Subcutaneous preadipocyte (primary cell): ENCODE measurements around a stretch of chr16.

- CAGE, long polyA plus RNA: no peak
These were observed 122.9 kb upstream of the FOXF1 start for GRCh38 chr16:86387471-86387864.

DNA sequence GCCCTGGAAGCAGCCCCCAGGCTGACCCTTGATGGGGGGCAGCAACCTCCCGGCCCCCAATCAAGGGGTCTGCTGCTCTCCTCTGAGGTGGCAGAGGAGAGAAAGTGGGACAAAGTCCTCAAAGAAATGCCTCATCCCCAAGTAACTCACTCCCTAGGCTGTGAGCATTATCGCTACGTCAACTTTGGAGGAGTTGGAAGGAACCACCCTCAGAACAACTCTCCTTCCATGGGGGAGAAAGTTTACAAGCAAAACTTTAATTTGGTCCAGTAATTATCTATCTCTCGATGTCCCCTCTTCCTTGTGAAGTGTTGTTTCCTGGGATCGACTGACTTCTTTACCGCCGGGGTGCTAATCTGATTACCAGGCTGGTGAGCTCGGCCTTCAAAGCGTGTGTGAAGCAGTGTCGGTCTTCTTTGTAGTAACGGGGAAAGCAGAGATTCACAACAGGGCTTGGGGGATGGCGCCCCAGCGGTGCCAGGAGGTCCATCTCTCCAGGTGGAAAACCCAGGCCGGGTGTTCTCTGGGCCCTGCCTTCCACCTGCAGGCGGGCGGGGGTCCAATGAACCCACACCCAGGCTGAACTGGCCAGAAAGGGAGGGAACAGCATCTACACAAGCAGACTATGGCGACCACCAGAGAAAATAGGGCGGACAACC, 14.6 kb upstream of the FOXF1 start:
- CAGE, long polyA plus RNA: no peak

- CAGE, long polyA plus RNA: no peak
These were observed 408 bp upstream of the MTHFSD start for GRCh38 chr16:86555399-86555886.

- CAGE, long polyA plus RNA: no peak
These were observed 2.6 kb upstream of the FOXL1 start for GRCh38 chr16:86575395-86576430.

DNA sequence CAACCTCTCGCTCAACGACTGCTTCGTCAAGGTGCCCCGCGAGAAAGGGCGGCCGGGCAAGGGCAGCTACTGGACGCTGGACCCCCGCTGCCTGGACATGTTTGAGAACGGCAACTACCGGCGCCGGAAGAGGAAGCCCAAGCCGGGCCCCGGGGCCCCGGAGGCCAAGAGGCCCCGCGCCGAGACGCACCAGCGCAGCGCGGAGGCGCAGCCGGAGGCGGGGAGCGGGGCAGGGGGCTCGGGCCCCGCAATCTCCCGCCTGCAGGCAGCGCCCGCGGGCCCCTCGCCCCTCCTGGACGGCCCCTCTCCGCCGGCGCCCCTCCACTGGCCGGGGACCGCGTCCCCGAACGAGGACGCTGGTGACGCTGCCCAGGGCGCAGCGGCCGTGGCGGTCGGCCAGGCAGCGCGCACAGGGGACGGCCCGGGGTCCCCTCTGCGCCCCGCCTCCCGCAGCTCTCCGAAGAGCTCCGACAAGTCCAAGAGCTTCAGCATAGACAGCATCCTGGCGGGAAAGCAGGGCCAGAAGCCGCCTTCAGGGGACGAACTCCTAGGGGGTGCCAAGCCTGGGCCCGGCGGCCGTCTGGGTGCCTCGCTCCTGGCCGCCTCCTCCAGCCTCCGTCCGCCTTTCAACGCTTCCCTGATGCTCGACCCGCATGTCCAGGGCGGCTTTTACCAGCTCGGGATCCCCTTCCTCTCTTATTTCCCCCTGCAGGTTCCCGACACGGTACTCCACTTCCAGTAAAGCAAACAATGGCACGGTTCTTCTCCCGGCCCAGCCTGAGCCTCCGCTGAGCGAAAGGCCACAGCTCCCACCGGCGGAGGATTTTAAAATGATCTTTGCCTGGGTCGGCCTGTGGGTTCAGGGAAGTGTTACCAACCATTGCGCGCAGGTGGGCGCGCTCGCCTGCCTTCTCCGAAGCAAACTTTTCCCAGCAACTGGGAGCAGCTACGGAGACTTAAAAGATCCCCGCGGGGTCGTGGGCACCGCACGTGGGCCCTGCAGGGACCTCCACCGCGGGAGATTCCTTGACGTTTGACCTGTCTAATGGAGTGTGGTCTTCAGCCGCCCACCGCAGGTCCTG, 1.0 kb downstream of the FOXL1 start:
- CAGE, long polyA plus RNA: no peak

- CAGE, long polyA plus RNA: no peak
These were observed 29.8 kb downstream of the FOXL1 start for GRCh38 chr16:86608041-86608723.

GRCh38 chr16:86865811-86866706, 287.7 kb downstream of the FOXL1 start:
- CAGE, long polyA plus RNA: no peak

DNA sequence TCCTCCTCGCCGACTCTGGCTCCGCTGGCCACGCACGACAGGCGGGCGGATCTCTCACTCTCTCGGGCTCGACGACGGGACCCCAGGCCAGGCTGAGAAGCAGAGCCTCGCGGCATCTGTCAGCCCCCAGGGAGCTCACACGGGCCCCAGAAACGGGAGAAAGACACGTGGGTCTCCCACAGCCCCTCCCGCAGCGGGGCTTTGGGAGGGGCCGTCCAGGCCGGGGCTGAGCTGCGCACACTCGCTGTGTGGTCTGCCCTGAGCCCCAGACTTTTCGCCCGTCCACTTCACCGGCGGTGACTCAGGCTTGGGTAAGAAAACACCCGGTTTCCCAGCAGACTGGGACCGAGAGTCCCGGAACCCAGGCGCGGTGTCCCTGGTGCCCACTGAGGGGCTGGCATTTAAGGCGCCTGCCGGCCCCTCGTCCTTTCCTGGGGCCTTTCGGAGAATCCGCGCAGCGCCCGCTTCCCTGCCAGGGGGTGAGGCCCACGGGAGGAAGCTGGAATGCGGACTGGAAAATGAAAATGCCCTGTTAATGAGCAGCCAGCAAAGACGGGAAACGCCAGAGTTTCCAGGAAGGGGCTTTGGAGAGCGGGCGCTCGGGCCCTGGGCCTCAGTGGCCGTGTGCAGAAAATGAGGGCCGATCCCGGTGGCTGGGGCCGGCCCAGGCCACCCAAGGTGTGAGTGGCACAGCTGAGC, 100.4 kb downstream of the C16orf95 start:
- CAGE, long polyA plus RNA: no peak

DNA sequence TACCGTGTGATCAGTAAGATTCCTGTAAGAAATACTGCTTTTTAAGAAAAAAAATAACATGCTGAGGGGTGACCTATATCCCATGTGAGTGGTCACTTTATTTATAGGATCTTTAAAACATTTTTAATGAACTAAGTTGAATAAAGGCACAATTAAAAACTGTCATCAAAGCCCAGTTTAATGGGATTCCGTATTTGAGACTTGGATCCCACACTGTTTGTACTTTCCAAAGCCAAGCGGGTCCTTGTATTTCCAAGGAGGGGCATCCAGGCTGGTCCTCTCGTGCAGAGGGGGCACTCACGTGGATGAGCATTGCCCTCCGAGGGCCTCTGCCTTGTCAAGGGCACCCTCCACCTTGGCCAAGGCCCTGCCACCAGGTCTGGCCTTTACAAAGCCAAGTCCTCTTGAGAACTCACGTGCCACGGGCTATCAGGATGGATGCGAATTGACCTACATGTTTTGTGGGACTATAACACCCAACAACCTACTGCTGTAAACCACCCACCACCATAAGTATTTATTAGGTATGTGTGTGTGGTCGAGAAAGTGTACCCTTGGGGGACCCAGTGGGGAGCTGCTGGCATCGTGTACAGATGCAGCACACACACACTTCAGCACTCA, 12.6 kb downstream of the MAP1LC3B start:
- CAGE, long polyA plus RNA: no peak

GRCh38 chr16:87411460-87411838, 19.3 kb downstream of the MAP1LC3B start:
- CAGE, long polyA plus RNA: no peak

DNA sequence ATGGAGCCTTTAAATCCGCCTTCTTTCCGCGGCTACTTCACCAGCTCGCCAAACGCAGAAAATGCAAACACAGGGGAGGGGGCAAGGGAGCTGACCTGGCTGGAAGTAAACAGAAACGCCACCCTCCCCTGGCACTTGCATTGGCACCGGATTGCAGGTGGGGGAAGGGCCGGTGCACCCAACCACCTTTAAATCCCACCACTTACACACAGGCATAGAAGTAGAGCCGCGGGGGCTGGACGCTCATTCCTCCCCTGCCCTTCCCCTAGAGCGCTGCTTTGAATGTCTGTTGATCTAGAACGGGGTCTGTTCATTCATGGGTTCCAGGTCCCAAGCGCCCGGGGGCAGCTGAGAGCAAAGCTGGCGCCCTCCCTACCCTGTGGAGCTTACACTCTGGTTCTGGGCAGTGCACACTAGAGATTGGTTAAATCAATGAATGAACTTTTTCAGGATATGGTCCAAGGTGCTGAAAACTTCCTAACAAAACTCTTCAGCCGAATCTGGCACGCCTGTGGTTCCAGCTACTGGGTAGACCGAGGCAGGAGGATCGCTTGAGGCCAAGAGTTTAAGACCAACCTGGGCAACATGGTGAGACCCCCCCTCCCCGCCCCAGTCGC, 932 bp upstream of the ZCCHC14 start:
- CAGE, long polyA plus RNA: no peak

GRCh38 chr16:87762276-87763258, 3.2 kb downstream of the KLHDC4 start:
- CAGE, long polyA plus RNA: no peak

- CAGE, long polyA plus RNA: no peak
These were observed 25.5 kb upstream of the KLHDC4 start for GRCh38 chr16:87791176-87791706.

DNA sequence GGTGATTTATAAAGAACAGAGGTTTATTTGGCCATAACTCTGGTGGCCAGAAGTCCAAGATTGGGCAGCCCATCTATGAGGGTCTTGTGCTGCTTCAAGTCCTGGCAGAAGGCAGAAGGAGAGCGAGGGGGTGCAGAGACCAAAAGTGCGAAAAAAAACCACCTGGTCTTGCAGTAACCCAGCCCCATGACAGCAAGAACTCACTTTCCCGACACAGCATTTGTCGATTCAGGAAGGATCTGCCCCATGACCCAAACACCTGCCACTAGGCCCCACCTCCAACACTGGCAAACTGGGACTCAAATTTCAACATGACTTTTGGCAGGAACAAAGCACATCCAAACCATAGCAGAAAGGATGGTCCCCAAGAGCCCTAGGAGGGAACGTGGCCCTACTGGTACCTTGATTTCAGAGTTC, 34.7 kb upstream of the KLHDC4 start:
- CAGE, long polyA plus RNA: no peak

DNA sequence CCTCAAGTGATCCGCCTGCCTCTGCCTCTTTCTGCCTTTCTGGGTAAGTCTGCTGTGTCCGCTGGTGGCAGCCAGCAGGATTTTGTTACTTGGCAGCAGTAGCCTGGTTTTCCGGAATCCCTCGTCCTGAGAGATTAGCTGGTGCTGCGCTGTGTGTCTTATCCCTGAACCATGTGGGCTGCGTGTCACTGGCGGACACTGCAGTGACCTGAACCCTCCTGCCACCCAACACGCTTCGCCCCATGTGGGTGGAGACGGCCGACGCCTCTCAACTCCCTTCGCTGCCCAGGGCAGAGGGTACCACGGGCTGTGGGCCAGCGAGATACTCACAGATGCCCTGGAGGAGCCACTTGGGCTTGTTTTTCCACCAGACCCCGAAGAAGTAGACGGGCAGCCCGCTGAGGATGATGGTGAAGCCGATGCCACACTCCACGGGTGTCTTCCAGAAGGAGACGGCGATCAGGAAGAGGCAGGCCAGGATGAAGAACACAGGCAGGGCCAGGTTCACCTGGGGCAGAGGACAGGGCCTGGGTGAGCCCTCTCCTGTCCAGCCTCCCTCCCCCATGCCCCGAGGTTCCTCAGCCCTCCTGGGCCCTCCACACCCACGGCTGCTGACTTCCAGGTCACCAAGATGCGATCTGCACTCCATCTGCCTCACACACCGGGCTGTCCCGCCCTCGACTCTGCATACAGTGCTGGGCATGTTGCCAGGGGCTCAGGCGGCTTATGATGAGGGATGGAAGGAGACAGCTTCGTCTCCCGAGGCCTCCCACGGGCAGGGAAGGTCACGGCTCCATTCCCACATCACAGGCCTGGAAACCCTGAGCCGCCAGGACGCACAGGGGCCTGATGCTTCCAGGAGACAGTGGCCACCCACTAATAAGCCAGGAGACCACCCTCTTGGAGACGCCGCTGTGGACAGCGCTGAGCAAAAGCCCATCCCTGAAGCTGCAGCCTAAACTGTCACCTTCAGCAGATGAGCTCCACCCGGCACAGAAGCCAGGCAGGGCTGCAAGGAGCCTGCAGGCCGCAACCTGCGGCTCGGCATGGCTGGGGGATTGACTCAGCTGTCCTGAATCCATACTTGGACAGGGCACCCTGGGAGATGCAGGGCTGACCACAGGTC, 34.9 kb downstream of the SLC7A5 start:
- CAGE, long polyA plus RNA: no peak

DNA sequence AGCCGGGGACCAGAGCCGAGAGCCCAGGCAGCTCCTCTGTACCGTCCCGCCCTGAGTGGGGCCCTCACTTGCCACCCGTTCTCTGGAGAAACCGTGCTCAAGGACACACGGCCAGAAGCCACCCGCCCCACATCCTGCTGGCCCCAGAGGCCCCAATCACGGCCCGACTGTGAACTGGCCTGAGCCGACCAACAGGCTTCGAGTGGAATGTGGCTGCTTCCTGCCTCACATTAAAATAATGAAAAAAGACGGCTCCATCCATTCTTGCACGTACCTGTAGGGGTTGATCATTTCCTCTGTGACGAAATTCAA, 29.2 kb downstream of the SLC7A5 start:
- CAGE, long polyA plus RNA: no peak

GRCh38 chr16:87840467-87841471, 28.5 kb downstream of the SLC7A5 start:
- CAGE, long polyA plus RNA: no peak

DNA sequence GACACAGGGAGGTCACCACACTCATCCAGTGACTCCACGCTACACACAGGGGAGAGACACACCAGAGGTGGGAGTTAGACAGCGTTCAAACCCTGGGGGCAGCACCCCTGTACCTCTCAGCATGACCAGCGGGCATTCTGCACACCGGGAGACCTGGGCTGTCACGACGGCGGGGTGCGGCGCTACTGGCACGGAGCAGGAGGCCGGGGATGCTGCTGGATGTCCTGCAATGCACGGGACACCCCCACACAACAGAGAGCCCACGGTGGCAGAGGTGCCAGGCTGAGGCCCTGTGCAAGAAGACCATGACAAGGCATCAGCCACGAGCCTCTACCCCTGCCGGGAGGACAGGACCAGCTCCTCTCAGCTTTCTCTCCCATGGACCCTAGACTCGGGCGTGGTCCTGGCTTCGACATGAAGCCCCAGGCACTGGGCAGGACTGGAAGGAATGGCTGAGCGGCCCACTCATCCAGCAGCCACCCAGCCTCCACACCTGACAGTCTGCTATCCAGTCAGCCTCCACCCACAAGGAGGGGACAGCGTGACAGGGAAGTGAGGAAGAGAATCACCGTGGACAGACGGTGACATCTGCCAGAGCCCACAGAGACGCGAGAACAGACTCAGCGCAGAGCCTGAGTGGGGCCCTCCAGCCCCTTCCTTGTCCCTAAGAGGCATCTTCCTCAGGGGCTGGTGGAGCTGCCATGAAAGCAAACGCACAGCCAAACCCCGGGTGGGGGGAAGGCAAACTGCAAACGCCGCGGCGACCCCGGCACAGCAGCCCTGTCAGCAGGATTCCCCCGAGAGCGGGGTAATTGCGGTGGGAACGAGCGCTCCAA, 25.6 kb downstream of the SLC7A5 start:
- CAGE, long polyA plus RNA: no peak

DNA sequence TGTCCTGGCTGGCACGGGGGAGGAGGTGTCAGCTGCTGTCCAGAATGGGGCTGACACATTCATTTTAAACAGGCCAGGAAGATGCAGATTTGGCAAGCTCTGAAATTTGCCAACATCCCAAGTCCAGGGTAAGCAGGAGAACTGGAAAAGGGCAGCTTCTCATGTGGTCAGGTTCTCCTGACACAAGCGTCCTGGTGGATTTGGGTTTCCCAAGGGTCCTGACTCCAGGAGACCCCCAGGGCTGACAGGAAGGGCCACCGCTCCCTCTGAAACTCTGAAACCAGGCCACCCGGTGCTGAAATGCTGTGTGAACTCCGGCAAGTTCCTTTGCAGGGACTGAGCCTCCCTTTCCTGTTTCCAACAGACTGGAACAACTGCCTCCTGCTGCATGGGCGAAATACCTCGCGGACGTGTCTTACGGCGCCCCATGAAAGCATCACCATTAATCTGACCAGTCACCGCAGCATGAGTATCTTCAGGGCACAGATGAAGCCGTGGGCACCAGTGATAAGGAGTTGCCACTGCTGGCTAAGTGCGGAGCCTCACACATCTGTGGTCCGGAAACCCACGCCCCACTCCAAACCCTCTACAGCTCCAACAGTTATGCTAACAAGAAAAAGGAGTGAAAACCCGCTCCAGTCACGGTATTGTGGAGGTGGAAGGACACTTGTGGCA, 11.3 kb downstream of the SLC7A5 start:
- CAGE, long polyA plus RNA: no peak

DNA sequence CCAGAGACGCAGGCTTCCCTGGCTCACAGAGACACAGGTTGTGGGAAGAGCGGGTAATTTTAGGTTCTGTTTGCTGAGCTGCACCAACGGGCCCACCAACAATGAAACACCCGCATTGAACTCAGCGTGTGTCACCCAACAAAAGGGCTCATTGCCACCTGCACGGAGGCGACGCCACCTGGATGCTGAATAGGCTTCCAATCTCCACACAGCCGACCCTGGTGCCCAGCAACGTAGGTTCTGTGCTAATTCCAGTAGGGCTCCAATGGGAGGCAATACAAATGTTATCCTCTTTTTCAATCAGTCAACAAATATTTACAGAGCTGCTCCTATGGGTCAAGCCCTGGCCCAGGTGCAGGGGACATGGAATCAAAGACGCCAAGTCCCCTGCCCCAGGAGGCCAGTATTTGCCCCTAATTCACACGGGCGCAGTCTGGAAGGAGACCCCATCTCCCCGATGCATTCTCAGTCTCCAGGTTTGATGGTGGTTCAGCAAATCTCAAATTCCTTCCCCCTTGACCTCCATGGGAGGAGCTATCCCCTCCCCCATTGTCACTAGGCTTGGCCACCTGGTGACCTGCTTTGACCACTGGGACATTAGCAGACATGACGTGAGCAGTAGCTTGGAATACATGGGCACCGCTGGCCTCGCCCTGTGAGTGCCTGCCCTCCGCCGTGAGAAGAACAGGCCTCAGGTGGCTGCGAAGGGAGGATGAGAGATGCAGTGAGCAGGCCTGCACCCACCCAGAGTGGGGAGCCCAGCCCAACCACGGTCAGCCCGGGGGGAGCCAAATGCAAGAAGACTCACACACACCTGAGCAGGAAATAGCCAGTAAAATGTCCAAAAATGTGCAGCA, 3.8 kb downstream of the CA5A start:
- CAGE, long polyA plus RNA: no peak